Skeletal muscle cell (primary cell): ENCODE measurements around a stretch of chr22.

DNA sequence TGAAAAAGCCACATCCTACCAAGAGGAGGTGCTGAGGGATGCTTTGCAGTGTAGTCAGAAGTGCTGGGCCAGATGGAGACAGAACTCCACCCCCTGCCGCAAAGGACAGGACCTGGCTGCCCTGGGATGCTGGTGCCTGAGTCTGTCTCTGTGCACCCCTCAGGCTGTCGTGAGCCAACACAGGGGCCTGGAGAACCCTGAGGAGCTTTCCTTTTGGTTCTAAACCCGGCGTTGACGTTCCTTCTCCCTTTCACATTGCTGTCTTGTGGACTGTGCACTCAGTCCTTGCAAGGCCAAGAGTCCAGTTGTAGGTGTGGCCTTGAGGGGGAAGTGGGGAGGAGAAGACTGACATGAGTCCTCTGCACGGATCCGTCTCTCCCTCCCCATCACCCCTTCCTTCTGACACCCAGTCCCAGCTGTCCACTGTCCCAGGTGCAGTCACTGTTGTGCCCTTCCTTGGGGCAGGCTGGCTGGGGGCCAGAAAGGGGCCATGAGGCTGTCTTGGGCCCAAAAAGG, 12.6 kb upstream of the MIEF1 start:
- RRBS: no CpG with 5 or more reads among the region's 7 CpGs

GRCh38 chr22:39494711-39495232, 7.3 kb upstream of the MIEF1 start:
- RRBS: no CpG with 5 or more reads among the region's 10 CpGs

DNA sequence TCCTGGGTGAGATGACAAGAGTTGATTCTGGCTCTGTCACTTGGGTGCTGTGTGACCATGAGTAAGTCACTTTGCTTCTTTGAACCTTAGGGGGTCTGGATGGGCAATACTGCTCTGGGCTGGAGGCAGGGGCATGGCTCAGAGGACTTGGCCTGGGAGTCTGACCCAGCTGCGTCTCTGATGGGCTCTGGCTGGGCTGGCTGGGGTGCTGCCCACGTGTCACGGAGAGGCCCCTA, 2.6 kb downstream of the CACNA1I start:
- RRBS: no CpG with 5 or more reads among the region's 3 CpGs

- RRBS: no CpG with 5 or more reads among the region's 4 CpGs
Measured at GRCh38 chr22:39773829-39774472, 119.6 kb downstream of the ENTHD1 start.

GRCh38 chr22:39979802-39980324, 14.9 kb upstream of the FAM83F start:
- RRBS: no CpG with 5 or more reads among the region's 4 CpGs

GRCh38 chr22:39997966-39998353, 3.2 kb downstream of the FAM83F start:
- RRBS: no CpG with 5 or more reads among the region's 5 CpGs

DNA sequence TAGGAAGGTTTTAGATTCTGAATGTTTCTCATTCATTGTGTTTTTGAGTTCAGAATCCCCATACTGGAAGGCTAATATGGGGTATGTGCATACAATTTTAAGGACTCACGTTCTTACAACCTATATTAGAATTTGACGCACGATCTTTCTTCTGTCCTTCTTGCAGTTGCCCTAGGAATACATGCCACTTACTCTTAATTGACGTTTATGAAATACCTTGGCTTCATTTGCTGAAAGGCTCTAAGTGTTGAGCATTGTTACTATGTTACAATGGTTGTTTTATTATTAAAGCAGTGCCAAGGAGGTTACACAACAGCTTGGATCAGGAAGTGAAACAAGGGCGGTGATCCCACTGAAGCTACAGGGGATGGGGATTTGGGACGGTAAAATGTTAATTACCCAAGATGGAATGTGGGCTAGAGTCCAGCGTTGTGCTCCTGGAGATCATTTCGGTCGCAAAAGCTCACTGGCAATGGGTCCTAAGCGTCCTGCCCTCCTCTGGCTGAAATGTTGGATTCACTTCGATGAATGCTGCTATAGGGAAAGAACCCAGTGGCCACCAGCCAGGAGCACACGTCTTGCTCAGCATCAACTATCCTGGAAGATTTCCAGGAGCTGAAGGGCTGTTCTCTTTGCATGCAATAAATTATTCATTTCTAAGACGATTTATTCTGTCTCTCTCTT, 48.3 kb downstream of the FAM83F start:
- RRBS: no CpG with 5 or more reads among the region's 13 CpGs

DNA sequence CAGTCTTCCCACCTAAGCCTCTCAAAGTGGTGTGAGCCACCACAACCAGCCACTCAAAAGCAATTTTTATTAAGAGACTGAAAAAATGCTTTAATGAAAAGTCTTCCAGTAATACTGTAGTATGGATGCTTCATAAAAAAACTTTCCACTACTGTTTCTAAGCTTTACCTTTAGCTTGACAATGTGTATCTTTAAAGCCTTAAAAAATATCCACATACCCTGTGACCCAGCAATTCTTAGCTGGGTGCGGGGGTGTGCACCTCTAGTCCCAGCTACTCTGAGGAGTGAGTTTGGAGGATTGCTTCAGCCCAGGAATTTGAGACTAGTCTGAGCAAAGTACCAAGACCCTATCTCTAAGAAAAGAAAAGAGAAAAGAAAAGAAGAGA, 81.9 kb downstream of the FAM83F start:
- RRBS: no CpG with 5 or more reads among the region's 1 CpG

DNA sequence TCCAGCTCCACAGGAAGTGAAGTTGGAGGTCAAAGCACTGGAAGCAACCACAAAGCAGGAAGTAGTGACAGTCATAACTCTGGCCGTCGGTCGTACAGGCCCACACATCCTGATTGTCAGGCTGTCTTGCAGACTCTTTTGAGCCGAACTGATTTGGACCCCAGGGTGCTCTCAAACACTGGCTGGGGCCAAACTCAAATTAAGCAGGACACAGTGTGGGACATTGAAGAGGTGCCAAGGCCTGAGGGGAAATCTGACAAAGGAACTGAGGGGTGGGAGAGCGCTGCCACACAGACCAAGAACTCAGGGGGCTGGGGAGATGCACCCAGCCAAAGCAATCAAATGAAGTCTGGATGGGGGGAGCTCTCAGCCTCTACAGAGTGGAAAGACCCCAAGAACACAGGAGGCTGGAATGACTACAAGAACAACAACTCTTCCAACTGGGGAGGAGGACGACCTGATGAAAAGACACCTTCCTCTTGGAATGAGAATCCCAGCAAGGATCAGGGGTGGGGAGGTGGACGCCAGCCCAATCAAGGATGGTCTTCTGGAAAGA, 80.3 kb upstream of the ADSL start:
- RRBS: no CpG with 5 or more reads among the region's 7 CpGs

DNA sequence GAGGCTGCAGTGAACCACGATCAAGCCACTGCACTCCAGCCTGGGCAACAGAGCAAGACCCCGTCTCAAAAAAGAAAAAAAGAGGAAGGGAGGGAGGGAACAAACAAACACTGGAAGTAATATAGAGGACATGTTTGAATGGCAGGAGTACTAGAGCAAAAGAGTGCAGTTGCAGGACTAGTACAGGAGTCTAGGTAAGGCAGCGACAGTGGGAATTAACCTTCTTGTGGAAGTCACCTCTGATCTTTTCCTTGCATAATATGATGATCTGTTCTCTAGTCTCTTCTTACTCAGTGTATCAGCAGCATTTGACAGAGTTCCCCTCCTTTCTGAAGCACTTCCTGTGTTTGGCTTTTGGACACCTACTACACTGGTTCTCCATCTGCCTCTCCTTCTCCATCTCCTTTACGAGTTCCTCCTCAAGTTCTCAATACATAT, 57.1 kb upstream of the ADSL start:
- RRBS: no CpG with 5 or more reads among the region's 4 CpGs

GRCh38 chr22:40342747-40343567, 3.3 kb upstream of the ADSL start:
- RRBS: no CpG with 5 or more reads among the region's 6 CpGs

DNA sequence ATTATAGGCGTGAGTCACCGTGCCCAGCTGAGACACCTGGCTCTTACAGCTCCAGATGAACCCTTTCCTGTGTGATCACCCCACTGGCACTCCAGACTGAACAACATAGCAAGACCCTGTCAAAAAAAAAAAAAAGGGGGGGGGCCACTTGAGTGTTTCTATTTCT, 963 bp upstream of the ADSL start:
- RRBS: no CpG with 5 or more reads among the region's 2 CpGs

- RRBS: no CpG with 5 or more reads among the region's 7 CpGs
Measured at GRCh38 chr22:40367300-40367804, 3.0 kb upstream of the SGSM3 start.

GRCh38 chr22:40528079-40528360, 108.5 kb downstream of the MRTFA start:
- RRBS: no CpG with 5 or more reads among the region's 2 CpGs

- RRBS: no CpG with 5 or more reads among the region's 6 CpGs
Measured at GRCh38 chr22:40533006-40534236, 103.1 kb downstream of the MRTFA start.

DNA sequence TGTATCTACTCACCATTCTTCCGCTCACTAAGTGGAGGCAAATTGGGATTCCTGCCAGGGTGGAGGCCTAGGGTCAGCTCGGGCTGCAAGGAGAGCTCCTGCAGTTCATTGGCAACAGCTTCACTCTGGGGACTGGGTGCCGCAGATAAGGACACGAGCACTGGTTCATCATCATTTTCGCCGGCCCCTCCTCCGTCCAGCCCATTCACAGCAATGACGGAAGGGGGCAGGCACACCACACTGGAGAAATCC, 84.5 kb downstream of the MRTFA start:
- RRBS: no CpG with 5 or more reads among the region's 8 CpGs

DNA sequence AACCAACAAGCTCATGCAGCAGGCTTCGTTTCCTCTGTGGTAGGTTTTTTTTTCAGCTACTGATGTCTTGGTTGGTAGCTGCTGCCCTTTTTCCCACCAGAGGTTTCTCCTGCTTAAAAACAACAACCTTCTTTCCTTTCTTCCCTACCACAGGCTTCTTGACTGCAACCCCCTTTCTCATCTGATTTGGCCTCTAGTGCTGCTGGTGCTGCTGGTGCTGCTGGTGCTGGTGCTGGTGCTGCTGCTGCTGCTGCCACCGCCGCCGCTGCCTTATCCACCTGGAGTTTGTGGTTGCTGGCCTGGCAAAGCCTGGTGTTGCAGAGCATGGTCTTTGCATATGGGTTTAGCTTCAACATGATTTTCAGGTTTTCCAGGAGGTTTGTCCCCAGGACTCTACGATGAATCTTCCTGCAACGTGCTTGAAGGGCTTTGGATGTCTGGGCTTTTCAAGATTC, 49.8 kb downstream of the MRTFA start:
- RRBS: no CpG with 5 or more reads among the region's 6 CpGs

DNA sequence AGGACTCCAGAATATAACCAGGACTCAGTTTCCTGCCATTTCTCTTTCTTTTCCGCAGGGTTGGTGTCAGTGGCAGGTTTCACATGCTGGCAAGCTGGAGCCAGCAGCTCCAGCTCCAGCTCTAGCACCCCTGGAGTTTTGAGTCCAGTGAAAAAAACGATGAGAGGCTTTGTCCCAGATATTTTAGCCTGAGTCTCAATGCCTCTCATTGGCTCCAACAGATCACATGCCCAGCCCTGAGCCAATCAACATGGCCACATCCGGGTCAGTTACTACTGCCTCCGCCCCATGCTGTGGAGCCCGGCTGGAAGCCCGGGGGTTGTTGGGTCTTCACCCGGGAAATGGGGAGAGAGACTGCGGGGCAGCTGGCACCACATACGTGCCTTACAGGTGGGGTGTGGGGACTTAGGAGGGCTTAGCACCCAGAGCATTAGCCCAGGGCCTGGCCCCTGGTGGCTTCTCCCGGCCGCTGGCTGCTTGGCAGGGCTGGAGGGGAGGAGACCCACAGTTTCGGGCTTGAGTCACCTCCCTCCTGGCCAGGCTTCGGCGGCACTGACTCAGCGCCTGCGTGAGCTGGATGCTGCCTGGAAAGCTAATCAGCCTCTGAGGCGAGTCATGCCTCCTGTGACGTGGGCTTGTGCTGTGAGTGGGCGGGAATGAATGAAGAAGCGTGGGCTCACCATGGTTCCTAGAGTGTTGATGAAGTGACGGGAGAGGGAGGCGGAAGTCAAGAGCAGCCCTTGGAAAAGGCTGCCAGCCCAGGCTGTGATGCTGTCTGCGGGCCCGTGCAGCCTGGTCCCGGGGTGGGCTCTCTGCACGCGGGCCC, 15.3 kb upstream of the MRTFA start:
- RRBS: 34% methylated on average over 6 of the region's 27 CpGs

DNA sequence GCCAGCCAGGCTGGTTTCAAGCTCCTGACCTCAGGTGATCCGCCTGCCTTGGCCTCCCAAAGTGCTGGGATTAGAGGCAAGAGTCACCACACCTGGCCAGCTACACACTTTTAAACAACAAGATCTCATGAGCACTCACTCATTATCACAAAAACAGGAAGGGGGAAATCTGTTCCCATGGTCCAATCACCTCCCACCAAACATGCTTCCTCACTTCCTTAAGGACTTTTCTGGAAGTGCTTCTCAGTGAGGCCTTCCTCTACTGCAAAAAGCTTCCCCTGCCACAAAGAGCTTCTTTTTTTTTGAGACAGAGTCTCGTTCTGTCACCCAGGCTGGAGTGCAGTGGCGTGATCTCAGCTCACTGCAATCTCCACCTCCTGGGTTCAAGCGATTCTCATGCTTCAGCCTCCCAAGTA, 3.1 kb upstream of the MCHR1 start:
- RRBS: no CpG with 5 or more reads among the region's 4 CpGs